Urinary bladder (tissue), 3 donors: ENCODE measurements around a stretch of chr6.

DNA sequence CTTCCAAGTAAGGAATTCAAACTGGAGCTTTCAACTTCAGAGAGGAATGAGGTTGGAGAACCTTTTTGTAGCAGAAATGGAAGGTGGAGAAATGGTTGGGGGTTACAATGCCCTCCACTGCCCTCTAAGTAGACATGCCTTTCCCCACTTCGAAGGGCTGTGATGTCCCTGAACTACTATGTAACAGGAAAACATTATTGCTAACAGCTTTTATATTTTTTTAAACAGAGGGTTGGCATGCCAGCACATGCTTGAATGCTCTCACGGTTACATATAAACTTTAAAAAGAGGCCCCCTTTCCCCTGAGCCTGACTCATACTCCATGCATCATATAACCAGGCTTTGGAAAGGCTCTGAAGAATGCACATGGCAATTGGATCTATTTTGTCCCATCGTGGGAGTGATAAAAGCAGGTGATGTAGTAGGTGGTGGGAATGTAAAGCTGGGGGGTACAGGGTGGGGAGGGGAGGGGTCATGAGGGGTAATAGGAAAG, 203.8 kb upstream of the CITED2 start:
- PRO-cap, result no peak
- RAMPAGE, long total RNA, result no peak

GRCh38 chr6:139882073-139882645, 507.7 kb upstream of the CITED2 start:
- PRO-cap, result no peak
- RAMPAGE, long total RNA, result no peak

GRCh38 chr6:139888795-139889189, 514.3 kb upstream of the CITED2 start:
- PRO-cap, result no peak
- RAMPAGE, long total RNA, result no peak

DNA sequence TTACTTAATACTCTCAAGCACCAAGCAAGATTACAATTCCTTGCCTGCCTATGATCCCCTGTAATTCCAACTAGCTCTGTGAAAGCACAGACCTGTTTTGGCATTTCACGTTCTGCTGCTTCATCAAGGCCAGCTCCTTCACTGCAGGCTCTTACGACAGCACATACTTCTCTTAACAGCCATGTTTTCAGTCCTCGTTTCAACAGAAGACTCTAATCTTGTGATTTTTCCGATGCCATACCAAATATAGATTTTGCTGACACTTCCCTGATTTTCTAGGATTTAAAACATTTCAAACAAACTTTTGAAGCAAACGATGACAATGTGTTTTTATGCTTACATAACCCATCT, 616.4 kb upstream of the CITED2 start:
- PRO-cap, result no peak
- RAMPAGE, long total RNA, result no peak

DNA sequence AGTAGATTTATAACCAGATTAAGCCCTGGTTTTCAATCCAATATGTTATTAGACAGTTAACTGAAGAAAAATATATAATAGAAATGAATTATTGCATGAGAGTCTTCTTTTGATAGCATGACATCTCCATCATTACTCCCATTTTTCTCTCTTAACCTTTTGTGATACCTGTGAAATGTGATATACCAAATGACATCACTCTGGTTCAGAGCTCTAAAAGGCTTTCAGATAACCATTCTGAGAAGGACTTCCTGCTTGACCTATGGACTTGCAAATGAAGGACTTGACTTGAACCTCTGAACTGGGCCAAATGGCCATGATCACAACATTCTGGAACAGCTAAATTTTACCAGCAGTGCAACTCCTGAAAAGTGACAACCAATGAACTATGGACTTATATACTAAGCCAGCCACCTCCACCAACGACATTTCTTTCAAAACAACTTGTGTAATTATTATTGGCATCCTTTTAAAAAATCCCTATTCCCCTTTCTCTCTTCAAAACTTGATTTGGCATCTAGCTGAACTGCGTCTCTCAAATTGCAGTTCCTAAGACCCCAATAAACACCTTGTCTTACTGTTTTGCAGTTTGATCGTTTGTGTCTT, 1085.8 kb upstream of the CITED2 start:
- PRO-cap, result no peak
- RAMPAGE, long total RNA, result no peak

GRCh38 chr6:140979445-140980216, 1153.1 kb upstream of the GJE1 start:
- PRO-cap, result no peak
- RAMPAGE, long total RNA, result no peak

- PRO-cap, result no peak
- RAMPAGE, long total RNA, result no peak
Measured at GRCh38 chr6:142015456-142015859, 117.3 kb upstream of the GJE1 start.

DNA sequence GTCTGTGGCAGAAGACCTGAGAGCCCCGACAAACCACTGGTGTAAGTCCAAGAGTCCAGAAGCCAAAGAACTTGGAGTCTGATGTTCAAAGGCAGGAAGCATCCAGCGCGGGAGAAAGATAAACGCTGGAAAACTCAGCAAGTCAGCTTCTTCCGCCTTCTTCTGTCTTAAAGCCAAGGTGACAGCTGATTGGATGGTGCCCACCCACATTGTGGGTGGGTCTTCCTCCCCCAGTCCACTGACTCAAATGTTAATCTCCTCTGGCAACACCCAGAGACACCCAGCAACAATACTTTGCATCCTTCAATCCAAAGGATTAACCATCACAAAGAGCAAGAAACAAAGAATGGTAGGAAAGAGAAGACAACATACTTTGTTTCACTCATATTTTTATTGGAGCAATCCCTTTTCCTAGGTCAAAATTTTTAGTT, 102.4 kb upstream of the GJE1 start:
- PRO-cap, result no peak
- RAMPAGE, long total RNA, result no peak

- PRO-cap, result no peak
- RAMPAGE, long total RNA, result no peak
Measured at GRCh38 chr6:142300609-142301341, 1.0 kb upstream of the ADGRG6 start.

DNA sequence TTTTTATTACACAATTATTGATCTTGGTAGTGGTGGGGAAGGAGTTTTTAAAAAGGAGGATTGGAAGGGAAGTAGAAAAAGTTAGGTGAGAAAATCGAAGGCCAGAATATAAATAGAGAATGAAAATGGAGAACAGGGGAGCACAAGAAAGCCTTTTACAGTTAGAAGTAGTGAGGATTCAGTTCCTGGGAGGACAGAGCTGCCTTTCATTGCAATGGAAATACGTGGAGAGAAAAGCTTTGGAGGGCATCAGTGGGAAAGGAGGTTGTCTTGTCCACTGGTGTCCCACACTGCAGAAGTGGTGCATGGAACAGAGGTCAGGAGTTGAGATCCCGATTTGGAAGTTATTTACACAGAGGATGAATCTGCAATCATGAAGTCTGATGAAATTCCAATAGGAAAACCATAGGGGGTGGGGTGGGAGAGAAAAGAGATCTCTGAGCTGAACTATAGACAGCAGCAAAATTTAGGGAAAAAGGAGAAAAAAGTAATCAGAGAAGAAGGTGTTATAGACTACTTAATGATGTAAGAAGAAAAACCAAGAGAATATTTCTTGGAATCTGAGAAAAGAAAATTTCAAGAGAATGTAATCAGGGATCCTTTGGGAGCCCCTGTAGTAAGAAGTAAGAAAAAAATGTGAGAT, 33.6 kb downstream of the ADGRG6 start:
- PRO-cap, result no peak
- RAMPAGE, long total RNA, result no peak

DNA sequence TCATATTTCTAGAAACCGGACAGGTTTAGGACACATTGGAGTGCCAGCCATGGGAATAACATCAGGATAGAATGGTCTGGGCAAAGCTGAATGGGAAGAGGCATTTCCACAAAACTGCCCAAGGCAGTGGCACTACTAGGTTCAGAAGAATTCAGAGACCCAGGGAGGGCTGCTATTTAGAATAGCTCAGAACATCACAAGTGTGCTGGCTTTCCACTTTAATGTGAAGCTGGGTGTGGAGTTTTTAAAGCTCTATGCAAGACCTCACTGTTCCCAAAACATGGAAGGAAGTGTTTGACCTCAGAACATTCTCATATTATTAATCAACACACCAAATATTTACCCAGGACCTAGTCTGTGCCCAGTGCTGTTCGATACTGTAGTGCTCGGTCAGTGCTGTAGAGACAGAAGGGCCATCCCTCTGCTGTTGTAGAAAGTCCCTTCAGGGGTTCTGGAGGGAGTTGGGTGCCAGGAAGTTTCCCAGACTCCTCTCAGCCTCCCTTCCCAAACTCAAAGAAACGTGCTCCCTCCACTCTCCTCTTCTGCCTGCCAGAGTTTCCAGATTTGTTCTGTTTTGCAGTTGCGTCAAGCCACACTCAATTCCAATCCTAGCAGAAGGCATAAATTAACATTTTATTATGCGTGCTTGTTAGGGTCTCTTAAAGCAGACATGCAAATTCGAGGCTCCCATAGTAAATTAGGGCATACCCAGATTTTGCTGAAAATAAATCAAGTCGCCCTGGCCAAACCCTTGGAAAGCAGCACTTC, 248.8 kb downstream of the HIVEP2 start:
- PRO-cap, result unidirectional peak, minus-strand start at position 539 of the sequence
- RAMPAGE, long total RNA, result no peak

- PRO-cap, result no peak
- RAMPAGE, long total RNA, result no peak
Measured at GRCh38 chr6:142896174-142897256, 48.5 kb downstream of the HIVEP2 start.

GRCh38 chr6:142912248-142912977, 32.6 kb downstream of the HIVEP2 start:
- PRO-cap, result no peak
- RAMPAGE, long total RNA, result no peak

DNA sequence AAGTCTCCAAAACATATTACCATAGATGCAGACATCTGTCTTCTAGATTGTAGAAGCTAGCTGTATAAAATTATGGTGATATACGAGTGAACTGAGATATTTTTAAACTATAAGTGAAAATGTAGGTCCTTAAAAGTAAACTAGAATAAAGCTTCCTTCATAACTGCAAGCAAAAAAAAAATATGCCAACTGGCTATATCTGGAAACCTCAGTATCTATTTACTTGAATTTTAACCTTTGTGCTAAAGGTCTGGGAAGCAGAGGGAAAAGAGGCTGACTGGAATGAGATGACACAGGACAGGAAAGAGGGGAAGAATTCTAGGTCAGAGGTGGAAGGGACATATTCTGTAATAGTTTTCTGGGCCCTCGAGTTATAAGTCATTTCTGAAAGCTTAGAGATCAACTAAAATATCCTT, 46.7 kb downstream of the AIG1 start:
- PRO-cap, result no peak
- RAMPAGE, long total RNA, result no peak

GRCh38 chr6:143432826-143433072, 17.7 kb downstream of the ADAT2 start:
- PRO-cap, result no peak
- RAMPAGE, long total RNA, result no peak

DNA sequence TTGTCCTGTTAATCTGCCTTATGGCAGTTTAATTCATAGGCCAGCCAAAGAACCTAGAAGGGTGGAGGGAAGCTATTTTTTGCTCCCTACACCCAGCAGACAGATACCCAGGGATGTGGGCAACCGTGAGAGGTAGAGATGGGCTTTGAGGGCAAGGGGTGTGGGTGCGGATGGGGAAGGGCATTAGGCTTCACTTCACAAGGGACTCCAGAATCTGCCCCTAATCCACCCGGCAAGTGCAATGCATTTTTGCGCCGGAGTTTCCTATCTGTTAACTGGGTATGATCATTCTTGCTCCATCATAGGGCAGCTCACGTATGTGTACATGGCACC, 24.7 kb upstream of the FUCA2 start:
- PRO-cap, result no peak
- RAMPAGE, long total RNA, result no peak

- PRO-cap, result no peak
- RAMPAGE, long total RNA, result no peak
Measured at GRCh38 chr6:143596702-143597381, 80.9 kb upstream of the PHACTR2 start.

DNA sequence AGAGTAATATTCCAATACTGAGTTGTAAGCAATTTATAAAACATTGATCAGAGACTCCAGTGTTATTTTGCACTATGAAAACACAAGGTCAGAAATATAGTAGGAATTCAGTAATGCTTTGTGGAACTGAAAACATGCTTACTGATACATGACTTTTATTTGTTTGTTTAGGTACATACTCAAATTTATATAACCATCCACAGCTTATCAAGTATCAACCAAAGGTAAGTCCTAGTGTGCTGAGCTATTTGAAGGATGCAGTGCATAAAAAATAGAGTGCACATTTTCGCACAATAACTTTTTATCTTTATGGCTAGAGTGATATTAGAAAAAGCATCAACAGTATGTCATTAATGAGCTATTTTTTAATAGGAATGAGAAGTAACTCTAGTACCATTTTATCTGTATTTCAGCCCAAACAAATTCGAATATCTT, 1.6 kb upstream of the ZC2HC1B start:
- PRO-cap, result no peak
- RAMPAGE, long total RNA, result no peak

DNA sequence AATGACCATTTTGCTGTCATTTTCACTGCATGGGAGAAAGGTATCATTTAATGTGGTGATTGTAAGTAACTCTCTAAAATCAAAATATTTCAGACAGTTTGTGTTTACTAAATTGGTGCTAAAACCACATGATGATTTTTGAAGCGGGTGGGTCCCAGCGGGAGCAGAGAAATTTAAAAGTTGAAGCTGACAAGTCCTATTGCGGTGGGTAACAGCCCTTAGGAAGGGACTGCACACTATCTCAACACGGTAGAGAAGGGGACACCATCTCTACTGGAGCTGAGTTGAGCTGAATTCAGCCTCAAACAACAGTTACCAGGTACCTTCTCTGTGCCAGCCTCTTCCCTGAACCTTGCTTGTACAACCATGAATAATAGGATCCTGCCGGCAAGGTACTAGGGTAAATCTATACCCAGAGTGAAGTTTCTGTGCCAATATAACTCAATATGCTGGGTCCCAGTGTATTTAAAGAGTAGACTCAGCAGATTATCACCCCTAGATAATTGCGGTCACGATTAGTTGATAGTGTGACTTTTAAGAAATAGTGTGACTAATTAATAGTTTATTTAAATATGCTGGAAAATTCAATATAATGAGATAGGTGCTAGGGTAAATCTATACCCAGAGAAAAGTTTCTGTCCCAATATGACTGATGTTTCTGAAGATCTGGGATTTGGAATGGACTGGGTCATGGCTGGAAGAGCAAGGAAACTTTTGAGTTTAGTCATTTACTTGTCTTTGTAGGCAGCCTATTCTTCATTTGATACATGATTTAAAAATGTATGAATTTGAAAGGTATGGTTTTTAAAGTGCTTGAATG, 1.6 kb downstream of the STX11 start:
- PRO-cap, result no peak
- RAMPAGE, long total RNA, result no peak

DNA sequence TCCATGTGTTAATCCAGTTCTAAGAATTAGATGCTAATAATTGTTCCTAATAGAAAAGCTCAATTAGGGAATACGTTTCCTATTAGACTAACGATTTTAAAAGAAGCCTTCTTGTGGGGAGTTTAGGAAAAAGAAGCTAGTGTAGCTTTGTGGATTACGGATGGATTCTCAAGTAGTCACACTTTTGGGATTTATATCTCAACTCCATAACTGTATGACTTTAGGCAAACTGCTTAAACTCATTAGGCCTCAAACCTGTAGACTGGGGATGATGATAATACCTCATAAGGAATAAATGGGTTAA, 27.6 kb downstream of the STX11 start:
- PRO-cap, result no peak
- RAMPAGE, long total RNA, result no peak